Measurements from ENCODE around the gene GPLD1.

GRCh38 chr6:21103615-21104303, 489.8 kb upstream of the SOX4 start:
- PRO-cap, 2 experiments, result no peak in any of the 2 experiments

- PRO-cap, 2 experiments, result no peak in any of the 2 experiments
Observed at GRCh38 chr6:21186063-21186369, 407.5 kb upstream of the SOX4 start.

DNA sequence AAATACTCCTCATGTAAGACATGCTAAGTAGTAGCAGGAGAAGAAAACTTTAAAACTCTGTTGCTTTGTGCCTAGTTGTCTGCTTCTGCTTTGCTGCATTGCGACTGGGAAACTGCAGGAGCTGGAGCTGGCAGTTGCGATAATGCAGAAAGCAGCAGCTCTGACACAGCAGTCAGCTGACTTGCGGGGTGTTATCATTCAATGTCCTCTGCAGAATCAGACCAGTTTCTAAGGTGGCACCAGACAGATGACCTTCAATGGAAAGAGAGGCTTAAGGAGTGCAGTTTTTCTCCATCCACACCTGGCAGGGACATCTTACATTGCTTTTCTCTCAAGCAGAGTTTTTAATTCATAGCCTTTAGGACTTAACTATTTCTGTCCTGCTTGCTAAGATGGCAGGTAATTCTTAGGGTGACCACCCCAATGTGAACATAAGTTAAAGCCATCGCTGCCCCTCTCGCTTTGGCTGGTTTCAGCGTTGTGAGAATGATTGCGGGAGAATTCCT, 69.8 kb upstream of the SOX4 start:
- PRO-cap, 2 experiments, result no peak in any of the 2 experiments

GRCh38 chr6:21589248-21589699, 4.3 kb upstream of the SOX4 start:
- PRO-cap, 2 experiments, result no peak in any of the 2 experiments

GRCh38 chr6:21594129-21594347, 487 bp downstream of the SOX4 start:
- PRO-cap, 2 experiments, result peak in 2 of 2 experiments; most common plus-strand start chr6:21594230 (in 2)

- PRO-cap, 2 experiments, result no peak in any of the 2 experiments
Observed at GRCh38 chr6:21609543-21610052, 16.0 kb downstream of the SOX4 start.

DNA sequence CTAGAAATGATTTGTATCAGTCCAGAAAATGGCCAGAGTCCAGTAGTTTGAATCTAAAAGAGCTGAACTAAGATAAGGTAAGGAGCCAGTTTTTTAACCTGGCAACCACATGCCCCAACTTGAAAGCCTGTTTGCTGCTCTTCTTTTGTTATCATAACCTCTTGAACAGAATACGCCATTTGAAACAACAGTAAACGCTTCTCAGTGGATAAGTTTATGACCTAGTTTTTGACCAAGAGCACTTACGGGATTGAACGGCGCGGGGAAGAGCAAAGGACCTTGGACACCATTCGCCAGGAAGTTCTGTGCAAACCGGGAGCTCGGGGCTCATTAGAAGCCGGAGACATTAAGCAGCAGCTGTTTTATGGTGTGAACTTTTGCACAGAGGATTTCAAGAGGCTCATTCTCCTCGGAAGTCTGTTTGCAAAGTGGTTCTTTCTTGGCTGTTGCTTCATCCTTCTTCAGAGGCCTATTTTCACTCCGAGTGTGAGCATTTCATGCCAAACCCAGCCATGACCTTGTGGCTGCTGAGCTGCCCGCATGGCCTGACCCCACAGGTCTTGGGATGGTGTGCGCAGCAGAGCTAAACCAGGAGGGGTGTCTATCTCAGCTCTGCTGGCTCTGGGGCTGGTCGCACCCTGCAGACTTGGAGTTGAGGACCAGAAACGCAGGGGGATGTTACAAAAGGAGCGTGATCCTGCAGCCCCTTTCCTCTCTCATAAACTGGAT, 215.2 kb downstream of the SOX4 start:
- PRO-cap, 2 experiments, result no peak in any of the 2 experiments

DNA sequence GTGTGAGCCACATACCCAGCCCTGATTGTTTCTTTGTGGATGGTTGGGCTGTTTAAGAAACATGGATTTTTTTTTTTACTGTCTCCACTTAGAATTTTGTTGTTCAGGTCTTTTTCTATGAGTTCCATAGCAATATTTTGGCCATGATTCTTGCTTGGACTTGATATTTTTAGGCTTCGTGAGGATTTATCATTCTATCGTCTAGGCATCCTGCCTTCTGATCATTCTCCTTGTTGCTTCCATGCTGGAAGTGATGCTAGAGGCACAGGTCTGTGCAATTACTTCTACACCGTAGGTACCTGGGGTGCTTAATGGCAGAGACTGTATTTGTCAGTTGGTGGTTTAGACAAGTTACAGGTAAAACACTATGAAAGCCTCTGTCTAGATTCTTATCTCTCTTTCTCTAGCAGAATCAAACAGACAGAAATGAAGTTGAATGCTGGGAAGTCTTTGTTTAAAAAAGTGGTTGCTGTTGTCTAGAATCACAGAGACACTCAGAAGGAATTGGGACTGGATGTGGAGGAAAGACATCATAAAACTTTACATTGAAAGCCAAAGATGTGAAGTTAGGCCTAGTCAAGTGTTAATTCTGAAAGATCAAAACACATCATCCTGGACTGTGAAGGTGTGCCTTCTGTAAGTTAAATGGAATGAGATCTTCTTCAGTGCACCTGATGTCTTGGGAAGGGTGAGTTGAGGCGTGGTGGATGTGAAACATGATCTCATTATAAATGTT, 290.0 kb downstream of the SOX4 start:
- PRO-cap, 2 experiments, result no peak in any of the 2 experiments

DNA sequence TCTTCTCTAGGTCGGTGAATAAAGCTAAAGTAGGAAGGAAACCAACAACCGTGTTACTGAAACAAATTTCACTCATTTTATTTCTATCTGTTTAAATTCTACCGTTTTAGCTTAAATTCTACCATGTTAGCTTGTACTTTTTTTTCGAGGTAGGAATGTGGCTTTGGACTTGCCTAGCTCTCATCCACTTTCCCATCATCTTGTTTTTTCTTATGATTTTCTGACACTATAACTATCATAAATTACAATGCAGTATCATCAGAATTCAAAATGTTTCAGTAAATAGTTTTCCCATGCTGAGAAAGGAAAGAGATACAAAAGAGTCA, 591.3 kb upstream of the NRSN1 start:
- PRO-cap, 2 experiments, result peak in 1 of 2 experiments; most common plus-strand start position 137 of the sequence (in 1)

- PRO-cap, 2 experiments, result no peak in any of the 2 experiments
Observed at GRCh38 chr6:24313475-24313816, 44.4 kb downstream of the DCDC2 start.

DNA sequence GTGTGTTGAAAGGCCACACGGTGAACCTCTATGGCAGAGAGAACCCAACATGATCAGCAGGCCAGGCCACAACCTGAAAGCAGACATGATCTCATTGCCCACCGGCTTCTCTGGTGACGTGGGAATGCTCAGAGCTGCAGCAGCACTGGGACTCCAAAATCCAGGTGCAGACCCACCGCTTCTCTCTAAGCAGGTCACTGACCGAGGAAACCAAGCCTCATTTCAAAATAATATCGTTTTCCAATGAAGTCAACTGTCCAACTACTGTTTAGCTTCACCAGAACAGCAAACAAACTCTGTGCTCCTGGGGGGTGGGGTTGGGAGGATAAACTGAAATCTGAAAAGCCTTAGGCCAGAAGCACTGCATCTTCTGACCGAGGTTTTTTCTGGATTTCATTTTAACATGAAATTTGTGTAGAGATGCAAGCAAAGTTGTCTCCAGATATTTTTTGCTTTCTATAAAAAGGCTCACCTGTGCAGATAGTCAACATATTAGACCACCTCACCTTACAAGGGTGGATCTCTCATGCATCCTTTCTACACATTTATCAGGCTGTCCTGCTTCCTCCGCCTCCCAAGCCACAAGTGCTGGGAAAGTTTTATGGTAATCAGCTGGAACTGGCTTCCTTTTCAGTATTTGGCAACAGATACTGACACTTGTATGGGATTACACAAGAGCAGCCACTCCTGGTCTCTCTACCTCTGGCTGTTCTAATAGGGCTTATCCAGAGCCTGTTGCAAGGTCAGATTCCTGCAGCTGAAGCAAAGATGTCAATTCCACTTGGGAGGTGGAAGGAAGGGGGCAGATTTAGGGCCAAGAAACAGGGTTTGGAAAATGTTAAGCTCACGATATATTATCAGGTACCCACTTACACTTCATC, at the start of gene GPLD1:
Gene GPLD1 (minus strand): TSS at position 154 of the 881 bp plus-strand sequence.
- PRO-cap, 2 experiments, result no peak in any of the 2 experiments

DNA sequence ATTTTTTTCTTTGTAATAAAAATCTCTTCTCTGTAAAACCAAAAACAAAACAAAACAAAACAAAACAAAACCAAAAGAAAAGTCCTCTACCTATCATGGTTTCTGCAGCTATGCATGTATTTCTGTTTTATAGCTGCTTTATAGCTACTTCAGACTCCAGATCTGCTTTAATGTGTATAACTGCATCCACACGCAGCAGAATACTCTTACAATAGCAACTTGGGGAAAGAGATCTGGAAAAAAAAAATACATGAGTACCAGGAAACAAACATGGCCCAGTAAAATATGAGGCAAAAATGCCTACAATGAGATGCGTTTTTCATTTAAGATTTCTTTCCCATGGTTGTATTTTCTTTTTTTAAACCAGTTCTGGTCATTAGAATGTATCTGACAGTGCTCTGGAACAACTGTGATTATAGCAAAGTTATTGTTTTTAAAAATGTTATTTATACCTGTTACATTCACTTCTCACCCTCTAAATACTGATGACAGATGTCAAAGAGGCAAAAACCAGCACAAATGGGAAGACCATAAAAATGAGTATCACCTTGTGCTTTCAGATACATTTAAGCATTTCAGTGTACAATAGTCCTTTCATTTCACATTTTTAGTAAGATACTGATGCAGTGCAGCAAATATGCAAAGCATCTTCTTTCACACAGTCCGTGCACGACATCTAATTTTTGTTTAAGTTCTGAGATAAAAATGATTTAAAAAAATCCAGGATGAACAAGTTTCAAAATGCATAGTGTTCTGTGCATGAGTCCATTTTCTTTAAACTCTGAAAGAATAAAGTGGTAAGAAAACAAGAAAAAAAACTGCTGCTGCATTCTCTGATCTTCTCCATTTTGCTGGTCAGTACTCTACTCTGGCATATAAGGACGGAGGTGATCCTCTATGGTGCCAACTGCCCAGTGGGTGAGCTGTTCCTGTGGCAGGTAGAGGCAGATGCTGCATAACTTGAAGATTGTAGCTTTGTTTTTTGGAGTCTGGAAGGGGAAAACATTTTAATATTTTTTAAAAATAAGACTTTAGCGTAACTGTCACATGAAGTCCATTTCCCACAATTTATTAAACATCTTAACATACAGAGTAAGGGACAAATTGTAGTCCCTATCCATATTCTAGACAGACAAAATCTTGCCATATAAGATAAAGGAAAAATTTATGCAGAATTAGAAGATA, 13.3 kb downstream of the C6orf62 start:
- PRO-cap, 2 experiments, result no peak in any of the 2 experiments

DNA sequence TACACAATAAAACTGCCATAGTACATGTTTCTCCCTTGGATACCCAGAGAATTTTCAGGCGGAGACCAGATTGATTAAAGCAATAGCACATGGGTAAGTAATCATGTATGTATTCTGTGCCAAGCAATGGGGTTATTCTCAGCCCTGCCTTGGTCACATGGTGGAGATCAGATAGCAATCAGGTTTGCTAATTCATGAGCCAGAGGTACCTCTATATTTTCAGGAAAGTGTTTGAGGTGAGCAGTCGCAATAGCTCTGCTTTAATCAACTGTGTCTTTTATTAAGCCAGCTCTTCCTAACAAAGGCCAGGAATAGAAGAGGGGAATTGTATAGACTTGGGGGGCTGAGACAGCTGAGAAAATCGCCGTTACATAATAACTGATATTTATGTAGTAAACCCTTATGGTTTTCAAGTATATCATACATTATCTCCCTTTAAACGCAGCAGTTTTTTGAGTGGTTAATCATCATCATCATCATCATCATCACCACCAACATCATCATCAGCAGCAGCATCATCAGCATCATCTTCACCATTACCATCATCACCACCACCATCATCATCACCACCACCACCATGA, 9.3 kb downstream of the RIPOR2 start:
- PRO-cap, 2 experiments, result no peak in any of the 2 experiments

DNA sequence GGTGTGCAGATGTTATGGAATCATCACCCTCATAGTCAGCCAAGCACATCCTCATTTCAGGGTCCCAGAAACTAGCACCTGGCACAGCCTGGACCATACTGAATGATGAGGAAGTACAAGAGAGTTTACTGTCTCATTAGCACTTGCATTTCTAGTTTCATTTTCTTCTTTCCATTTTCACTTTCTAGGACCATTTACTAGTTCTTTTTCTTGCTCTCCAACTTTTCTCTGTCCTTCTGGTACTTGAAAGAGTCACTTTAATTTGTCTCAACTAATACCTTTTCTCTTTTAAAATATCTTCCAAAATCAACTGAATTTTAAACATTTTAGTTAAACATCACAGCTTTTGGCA, 6.4 kb downstream of the RIPOR2 start:
- PRO-cap, 2 experiments, result no peak in any of the 2 experiments

DNA sequence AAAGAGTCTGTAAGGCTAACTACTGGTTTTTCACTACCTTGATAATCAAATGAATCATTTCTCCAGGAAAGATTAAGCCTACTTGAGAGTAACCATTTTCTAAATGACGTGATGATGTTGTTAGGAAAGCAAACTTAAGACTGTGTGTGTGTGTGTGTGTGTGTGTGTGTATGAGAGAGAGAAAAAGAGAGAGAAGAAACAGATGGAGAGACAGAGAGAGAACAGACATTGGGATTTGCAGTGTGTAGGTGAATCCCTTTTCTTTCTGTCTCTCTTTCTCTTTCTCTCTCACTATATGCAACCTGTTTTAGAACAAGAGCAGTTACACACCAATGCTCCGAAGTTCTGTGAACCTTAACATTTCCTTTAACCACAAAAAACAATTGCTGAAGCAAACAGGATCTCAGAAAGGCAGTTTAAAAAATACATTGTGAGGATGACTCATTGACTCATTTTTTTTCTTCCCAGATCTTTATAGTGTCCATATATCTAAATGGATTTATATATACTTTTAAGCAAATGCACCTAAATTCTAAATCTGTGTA, 3.5 kb downstream of the RIPOR2 start:
- PRO-cap, 2 experiments, result no peak in any of the 2 experiments

DNA sequence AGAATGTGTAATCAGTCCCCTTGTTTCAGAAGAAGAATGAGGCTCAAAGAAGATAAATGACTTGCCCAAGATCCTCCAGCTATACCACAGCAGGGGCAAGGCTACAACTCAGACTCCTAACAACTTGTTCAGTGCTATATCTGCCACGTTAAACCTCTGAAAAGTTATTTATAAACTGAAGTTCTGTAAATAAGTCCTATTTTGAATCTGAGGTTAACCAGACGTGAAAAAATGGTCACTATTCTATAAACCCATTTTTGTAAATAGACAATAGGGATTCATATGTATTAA, 2.9 kb downstream of the RIPOR2 start:
- PRO-cap, 2 experiments, result no peak in any of the 2 experiments

- PRO-cap, 2 experiments, result no peak in any of the 2 experiments
Observed at GRCh38 chr6:24980810-24981373, 45.1 kb upstream of the RIPOR2 start.

GRCh38 chr6:25014962-25015714, 79.4 kb upstream of the RIPOR2 start:
- PRO-cap, 2 experiments, result no peak in any of the 2 experiments

GRCh38 chr6:25017308-25017887, 81.6 kb upstream of the RIPOR2 start:
- PRO-cap, 2 experiments, result no peak in any of the 2 experiments

GRCh38 chr6:25171276-25171779, 107.8 kb upstream of the CARMIL1 start:
- PRO-cap, 2 experiments, result no peak in any of the 2 experiments